SK-MEL-5 (cell line): Measurements from ENCODE around the genes TAS2R16 and TMEM229A.

GRCh38 chr7:122073384-122074058, 70.5 kb downstream of the AASS start:
RAMPAGE:
- cytosol, long total RNA: no peak
- long total RNA: no peak
- nucleus, long total RNA: no peak

RAMPAGE:
- cytosol, long total RNA: no peak
- long total RNA: no peak
- nucleus, long total RNA: no peak
Measured at GRCh38 chr7:122311720-122312348, 7.3 kb upstream of the FEZF1 start.

RAMPAGE:
- cytosol, long total RNA: no peak
- long total RNA: no peak
- nucleus, long total RNA: no peak
Measured at GRCh38 chr7:122316999-122317620, 12.6 kb upstream of the FEZF1 start.

RAMPAGE:
- cytosol, long total RNA: no peak
- long total RNA: no peak
- nucleus, long total RNA: no peak
Measured at GRCh38 chr7:122702272-122702774, 399 bp downstream of the RNF148 start.

RAMPAGE:
- cytosol, long total RNA: no peak
- long total RNA: no peak
- nucleus, long total RNA: no peak
Measured at GRCh38 chr7:122995543-122996090, at the start of gene TAS2R16. Gene TAS2R16 (minus strand): TSS chr7:122995700.

RAMPAGE:
- cytosol, long total RNA: no peak
- long total RNA: no peak
- nucleus, long total RNA: no peak
Measured at GRCh38 chr7:123594669-123595165, 6.9 kb upstream of the ASB15 start.

RAMPAGE:
- cytosol, long total RNA: no peak
- long total RNA: no peak
- nucleus, long total RNA: no peak
Measured at GRCh38 chr7:123598766-123599232, 2.8 kb upstream of the ASB15 start.

DNA sequence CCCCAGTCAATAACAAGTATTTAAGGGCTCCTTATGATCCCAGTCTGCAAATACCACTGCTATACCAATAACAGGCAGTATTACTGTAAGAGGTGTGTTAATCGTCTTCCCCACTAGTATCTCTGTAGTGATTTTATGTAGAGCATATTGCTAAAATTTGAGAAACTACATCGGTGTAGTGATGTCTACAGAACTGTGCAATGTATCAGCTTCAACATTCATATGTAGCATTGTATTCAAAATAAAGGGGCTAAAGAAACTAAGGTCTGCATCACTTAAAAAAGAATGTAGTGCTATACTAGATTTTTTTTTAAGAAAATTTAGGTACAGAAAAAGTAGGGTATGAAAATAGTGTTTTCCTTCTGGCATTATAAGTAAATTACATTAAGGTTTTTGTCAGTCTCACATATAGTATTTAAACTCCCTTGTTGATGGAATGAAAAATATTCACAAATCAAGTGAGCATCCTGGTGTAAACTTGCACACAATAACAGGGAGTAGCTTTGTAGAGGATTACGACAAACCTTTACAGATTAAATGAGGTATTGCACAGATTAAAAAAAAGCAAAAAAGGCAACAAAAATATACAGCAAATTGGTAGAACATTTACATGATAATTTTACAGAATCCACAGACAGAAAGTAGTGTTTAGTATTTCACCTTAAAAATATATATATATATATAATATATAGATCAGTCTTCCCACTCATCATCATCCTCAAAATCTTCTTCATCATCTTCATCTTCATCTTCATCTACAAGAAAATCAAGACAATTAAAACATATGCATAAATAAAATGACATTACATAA, 28.4 kb downstream of the LMOD2 start:
RAMPAGE:
- cytosol, long total RNA: no peak
- long total RNA: no peak
- nucleus, long total RNA: no peak

RAMPAGE:
- cytosol, long total RNA: no peak
- long total RNA: no peak
- nucleus, long total RNA: no peak
Measured at GRCh38 chr7:123721647-123722445, 27.0 kb downstream of the WASL start.

RAMPAGE:
- cytosol, long total RNA: no peak
- long total RNA: no peak
- nucleus, long total RNA: no peak
Measured at GRCh38 chr7:123746710-123746995, 2.1 kb downstream of the WASL start.

DNA sequence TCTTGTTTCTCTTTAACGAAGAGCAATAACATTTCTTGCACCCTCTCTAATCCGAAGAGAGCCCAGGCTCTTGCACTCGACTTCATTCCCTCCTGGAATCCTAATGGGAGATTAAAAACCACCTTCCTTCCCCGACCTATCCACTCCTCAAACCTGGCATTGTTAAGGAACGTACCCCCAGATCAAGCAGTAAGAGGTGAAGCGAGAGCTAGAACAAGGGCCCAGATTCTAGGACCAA, 837 bp downstream of the WASL start:
RAMPAGE:
- cytosol, long total RNA: no peak
- long total RNA: no peak
- nucleus, long total RNA: no peak

DNA sequence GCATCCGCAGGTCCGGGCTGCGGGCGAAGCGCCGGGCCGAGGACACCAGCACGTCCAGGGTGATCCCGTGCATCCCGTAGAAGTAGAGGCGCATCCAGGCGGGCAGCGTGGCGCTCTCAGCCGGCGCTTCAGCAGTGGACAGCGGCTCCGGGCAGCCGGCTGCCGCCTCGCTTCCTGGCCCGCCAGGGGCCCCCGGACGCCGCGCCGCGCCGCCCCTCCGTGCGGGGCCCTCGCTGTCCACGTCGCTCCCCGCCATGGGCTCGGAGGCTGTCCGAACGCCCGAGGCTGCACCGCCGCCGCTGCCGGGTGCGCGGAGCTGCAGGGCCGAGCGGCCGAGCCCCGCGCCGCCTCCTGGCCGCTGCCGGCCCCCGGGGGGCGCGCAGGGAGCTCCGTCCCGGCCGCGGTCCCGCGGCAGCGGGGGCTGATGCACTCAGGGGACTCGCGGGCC, at the start of gene TMEM229A:
Gene TMEM229A, minus strand, starts transcription at position 320 of the 448 bp plus-strand sequence.
RAMPAGE:
- cytosol, long total RNA: no peak
- long total RNA: no peak
- nucleus, long total RNA: no peak

DNA sequence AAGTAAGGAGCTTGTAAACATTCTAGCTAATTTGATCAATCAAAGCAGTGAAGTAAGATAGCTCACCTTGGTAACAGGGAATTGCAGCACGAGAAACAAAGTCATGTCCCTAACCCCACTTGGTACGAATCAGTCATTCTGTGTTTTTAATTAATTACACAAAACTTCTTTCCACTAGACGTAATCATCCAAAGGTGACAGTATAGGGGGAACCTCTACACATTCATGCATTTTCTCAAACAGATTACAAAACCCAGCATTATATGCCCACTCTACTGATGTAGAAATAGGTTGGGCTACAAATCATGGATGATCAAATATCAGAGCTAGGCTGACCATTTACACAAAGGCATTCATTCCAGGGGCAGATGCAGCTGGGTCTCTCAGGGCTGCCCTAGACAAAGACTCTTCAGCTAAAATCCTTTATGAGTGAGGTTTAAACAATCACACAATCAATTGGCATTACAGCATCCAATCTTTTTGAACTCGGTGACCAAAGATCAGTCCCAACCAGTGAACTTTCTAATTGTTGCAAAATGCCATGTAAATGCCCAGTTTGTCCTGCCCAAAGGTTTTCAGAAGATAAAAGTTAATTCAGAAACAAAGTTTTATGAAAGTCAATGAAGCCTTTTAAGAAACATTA, 41.3 kb downstream of the GPR37 start:
RAMPAGE:
- cytosol, long total RNA: no peak
- long total RNA: no peak
- nucleus, long total RNA: no peak

RAMPAGE:
- cytosol, long total RNA: no peak
- long total RNA: no peak
- nucleus, long total RNA: no peak
Measured at GRCh38 chr7:125355717-125356312, 426.2 kb upstream of the POT1 start.

DNA sequence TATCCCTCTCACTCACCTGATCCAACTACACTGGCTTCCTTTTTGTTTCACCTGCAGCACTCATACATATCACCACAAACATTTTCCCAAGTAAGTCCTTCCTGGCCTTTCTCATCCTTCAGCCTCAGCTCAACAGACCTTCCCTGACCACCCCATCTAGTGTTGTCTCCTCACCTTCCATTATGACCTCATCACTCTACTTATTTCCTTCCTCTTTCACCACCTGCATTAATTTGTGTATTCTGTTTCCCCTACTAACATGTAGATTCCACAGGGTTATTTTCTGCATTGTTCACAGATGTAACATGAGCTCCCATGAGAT, 140.6 kb downstream of the GRM8 start:
RAMPAGE:
- cytosol, long total RNA: no peak
- long total RNA: no peak
- nucleus, long total RNA: no peak

RAMPAGE:
- cytosol, long total RNA: no peak
- long total RNA: no peak
- nucleus, long total RNA: no peak
Measured at GRCh38 chr7:127251463-127252670, 874 bp downstream of the GRM8 start.

DNA sequence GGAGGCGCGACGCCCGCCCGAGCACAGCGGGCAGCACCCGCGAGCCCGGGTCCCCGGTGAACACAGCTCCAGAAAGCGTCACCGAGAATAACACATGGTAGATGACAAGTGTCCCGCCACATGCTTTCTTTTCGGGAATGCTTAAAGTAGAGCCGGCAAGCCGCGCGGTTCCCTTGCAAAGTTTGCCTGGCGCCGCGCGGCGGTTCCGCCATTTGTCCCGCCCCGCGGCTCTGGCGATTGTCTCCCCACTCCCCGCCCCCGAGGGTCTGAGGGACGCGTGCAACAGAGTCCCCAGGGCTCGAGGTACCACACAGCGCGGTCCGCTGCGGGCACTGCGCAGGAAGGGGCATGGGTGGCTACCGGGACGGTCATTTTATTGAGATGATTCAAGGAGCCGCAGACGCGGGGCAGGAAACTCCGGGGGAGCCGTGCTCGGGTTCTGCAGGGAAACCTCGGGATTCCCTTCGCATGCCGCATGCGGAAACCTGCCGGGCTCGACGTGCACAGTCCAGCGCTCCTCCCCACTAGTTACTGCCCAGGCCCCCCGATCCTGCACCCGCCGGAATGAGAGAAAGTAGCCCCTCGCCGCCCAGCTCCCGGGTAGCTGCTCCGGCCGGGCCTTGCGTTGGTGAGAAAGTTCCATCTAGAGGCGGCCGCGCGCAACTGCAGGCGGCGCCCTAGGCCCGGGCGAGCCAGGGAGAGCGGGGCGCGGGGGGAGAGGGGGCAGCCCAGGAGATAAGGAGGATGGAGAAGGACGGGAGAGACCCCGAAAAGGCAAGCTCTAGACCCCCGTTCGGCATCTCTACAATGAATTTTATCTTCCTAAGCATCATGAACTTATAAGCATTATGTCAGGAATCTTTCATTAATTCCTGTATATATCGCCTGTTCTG, 946 bp upstream of the GRM8 start:
RAMPAGE:
- cytosol, long total RNA: no peak
- long total RNA: no peak
- nucleus, long total RNA: no peak

DNA sequence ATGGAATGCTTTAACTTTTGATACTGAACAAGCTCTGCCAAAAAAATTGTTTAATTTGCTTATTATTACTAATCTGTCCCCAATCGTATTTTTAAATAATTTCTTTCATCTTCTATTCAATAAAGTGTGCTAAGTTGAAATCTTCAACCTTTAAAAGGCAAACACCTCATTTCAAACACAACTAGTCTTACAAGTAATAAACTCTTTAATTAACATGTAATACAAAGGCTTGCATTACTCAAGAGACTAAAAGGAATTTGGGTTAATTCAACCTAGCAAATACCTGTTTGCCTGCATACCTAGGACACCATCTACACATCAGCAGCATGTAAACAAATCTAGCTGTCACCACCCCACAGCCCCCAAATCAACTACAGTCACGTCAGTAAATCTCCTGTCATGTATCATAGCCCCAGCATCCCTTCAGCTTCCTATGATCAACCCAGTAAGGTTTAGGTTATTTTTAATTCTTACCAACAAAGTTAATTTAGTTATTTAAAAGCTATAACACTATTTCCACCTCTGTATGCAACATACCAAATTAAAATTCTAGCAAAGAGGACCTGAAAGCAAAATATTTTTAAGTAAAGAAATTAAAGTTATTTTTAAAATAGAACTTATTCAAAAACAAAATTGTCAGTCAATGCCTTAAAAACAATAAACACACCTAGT, 33.5 kb downstream of the ZNF800 start:
RAMPAGE:
- cytosol, long total RNA: no peak
- long total RNA: no peak
- nucleus, long total RNA: no peak

DNA sequence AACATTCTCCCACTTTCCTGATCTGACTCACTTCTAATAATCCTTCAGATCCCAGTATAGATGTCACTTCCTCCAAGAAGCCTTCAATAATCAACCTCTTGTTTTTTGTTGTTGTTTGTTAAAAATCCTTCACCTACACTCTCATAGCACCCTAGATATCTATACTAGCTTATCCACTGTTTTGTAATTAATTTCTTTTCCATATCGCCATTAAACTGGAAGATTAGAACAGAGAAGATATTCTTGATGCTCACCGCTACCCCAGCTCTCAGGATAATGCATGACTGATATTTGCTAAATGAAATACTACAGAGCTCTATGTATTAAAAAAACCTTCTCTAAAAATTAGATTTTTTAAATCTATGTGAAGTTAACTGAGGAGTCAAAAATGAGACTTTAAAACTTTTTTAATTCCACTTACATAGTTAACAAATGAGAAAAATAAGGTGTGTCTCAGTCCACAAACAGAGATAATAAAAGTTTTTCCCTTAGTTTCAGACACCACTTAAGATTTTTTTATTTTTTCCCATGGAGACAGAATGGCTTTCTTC, 12.4 kb downstream of the ZNF800 start:
RAMPAGE:
- cytosol, long total RNA: no peak
- long total RNA: no peak
- nucleus, long total RNA: no peak

GRCh38 chr7:127588591-127589486, 628 bp downstream of the ARF5 start:
RAMPAGE:
- cytosol, long total RNA: no peak
- long total RNA: no peak
- nucleus, long total RNA: no peak